ENCODE measurements around a stretch of chr1.

DNA sequence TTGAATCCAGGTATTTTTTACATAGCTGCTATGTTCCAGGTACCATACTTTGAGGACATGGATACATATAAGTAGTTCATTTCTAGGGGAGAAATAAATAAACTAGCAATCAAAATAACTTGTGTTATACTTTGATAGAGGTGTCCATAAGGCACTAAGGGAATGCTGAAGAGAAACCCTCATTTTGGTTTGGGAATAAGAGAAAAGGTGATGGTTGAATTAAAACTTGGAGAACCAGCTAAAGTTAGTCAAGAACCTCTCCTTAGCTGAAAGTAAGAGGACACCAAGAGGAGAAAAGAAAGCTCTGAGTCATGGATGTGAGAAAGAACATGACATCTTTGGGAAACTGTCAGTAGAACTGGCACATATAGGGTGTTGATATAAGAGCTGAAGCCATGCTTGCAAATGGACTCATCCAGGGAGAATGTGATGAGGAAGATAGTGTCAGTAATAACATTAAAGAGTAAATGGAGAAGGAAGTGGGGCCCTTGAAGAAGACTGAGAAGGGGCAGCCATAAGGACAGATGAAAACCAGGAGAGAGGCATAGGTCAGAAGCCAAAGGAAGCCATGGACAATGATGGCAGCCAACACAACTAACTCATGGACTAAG lies 54.3 kb downstream of the LRRC8C start:
- PRO-cap, result no peak

GRCh38 chr1:89752929-89753186 lies 68.0 kb upstream of the LRRC8D start:
- PRO-cap, result no peak

- PRO-cap, result no peak
Measured at GRCh38 chr1:89763298-89763960, 57.4 kb upstream of the LRRC8D start.

- PRO-cap, result no peak
Measured at GRCh38 chr1:89881175-89881786, 60.4 kb downstream of the LRRC8D start.

- PRO-cap, result no peak
Measured at GRCh38 chr1:89996346-89996867, 1.5 kb downstream of the ZNF326 start.

DNA sequence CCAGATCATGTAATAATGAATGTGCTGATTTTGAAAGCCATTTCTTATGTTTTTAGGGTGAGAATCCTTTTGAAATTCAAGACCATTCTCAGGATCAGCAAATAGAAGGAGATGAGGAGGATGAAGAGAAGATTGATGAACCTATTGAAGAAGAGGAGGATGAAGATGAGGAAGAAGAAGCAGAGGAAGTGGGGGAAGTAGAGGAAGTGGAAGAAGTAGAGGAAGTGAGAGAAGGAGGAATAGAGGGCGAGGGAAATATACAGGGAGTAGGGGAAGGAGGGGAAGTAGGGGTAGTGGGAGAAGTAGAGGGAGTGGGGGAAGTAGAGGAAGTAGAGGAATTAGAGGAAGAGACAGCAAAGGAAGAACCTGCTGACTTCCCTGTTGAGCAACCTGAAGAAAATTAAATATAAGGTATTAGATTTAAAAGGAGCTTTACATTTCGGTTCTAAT lies 32.4 kb downstream of the ZNF326 start:
- PRO-cap, result no peak

DNA sequence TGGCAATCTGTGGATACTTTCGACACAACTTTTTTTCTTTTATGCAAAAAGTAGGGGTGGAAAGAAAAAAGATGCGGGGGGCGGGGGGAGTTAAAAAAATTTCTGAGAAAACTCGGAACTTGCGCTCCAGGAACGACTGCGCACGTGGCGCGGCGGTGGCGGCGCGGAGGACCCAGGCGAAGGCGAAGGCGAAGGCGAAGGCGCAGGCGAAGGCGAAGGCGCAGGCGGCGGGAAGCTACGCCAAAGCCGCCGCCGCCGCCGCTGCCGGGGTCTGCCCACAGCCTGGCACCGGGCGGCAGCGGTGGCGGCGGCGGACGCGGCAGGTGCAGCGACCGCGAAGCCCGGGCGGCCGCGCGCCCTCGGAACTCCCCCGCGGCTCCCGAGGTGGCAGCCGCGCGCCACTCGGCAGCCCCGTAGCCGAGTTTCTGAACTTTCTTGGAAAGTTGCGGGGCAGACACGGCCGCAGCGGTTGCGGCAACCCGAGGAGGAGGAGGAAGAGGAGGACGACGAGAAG lies 306 bp upstream of the BARHL2 start:
- PRO-cap, result no peak

- PRO-cap, result no peak
Measured at GRCh38 chr1:90835511-90836641, 118.8 kb upstream of the BARHL2 start.

DNA sequence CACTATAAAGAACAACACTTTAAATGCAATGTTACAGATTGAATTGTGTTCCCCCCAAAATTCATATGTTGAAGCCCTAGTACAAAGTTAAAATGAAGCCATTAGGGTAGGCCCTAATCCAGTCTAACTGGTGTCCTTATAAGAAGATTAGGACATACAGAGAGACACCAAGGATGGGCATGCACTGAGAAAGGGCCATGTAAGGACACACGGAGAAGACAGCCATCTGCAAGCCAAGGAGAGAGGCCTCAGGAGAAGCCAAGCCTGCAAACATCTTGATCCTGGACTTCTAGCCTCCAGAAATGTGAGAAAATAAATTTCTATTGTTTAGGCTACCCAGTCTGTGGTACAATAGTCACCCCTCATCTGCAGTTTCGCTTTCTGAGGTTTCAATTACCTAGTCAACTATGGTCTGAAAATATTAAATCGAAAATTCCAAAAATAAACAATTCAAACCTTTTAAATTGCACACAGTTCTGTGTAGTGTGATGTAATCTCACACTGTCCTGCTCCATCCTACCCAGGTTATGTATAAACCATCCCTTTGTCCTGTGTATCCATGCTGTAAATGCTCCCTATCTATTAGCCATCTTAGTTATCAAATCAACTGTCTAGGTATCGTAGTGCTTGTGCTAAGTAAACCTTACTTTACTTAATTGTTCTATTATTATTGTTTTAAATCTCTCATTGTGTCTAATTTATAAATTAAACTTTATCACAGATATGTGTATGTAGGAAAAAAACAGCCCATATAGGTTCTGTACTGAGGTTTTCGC lies 52.6 kb downstream of the ZNF644 start:
- PRO-cap, result no peak

DNA sequence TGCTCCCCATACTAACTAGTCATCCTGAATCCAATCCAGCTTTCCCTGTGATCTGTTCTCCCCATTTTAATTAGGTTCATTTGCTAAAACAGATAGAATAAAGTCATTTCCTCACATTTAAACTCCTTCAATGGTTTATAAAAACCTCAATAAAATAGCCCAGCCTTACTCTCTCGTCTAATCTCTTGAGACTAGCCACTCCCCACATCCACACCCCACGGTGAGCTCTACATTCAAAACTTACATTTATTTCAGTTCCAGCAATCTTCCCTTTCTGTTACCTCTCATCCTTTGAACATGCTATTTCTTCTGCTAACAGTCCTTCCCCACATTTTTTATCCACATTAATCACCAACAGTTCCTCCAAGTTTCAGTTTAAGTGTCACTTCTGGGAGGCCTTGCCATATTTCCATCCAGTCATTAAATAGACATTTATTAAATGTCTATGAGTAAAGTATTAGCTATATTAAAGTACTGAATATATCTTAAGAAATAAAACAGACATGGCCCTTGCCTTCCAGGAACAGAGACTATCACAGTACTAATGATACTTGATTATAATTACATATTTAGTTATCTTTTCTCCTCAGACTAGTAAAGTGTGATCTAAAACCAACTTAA lies 47.0 kb downstream of the ZNF644 start:
- PRO-cap, result no peak

DNA sequence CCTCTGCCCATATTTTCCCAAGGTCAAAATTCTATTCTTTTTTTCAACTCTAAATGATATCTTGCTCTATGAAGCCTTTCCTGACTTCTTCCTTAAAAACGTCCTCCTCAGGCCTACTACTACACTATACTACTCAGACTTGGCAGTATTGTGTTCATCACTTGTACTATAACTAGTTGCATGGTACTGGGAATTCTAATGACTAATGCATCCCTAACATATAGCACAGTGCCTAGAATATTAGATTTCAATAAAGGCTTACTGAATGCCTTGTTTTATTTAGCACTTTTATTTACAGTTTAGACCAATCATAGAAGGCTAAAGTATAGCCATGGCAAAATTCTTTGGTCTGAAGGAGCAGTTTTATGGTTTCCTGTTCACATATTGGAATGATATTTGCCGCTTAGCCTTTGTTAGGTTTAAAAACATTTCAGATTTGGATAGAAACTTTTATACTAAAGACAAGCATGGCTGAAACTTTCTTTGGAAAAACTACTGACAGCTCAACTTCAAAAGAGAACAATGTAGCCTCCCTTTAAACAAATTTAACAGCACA lies 45.6 kb downstream of the ZNF644 start:
- PRO-cap, result no peak

GRCh38 chr1:91548897-91549516 lies 48.4 kb downstream of the CDC7 start:
- PRO-cap, result no peak

DNA sequence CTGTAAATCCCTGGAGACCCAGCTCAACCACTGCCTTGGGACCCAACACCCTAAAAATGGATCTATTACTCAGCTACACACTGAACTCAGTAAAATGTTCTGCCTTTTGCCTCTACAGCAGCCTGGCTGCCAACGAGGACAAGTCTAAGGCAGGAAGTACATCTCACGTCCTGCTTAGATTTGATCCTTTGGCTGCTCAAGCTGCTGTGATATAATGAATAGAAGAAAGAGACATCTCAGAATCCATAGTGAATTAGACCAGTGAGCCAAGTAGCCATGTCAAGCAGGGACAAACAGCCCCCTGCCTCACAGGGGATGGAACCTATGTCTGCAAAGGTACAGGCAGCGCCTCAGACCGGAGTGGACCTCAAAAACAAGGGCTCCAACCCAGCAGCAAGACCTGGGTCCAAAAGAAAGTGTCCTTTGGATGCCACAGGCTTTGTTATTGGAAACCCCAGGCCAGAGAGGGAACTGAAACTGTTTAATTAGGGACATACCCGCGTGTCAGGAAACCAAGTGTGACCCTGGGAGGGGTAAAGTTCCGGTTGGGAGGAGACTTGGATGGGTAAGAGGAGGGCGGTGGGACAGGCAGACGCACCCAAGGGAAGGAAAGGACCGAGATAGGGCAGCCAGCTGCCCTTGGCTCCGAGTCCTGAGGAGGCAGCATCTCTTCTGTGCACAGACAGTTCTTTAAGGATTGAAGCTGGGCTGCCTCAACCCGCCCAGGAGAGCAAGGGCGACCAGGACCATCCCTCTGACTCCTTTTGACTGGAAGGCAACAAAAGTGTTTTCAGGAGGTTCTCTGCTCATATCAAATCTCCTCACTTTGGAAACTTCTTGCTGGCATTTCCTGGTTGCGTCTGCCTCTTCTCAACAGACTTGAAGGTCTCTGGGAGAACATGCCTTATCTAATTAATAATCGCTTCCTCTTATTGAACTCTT lies 71.3 kb downstream of the CDC7 start:
- PRO-cap, result no peak

DNA sequence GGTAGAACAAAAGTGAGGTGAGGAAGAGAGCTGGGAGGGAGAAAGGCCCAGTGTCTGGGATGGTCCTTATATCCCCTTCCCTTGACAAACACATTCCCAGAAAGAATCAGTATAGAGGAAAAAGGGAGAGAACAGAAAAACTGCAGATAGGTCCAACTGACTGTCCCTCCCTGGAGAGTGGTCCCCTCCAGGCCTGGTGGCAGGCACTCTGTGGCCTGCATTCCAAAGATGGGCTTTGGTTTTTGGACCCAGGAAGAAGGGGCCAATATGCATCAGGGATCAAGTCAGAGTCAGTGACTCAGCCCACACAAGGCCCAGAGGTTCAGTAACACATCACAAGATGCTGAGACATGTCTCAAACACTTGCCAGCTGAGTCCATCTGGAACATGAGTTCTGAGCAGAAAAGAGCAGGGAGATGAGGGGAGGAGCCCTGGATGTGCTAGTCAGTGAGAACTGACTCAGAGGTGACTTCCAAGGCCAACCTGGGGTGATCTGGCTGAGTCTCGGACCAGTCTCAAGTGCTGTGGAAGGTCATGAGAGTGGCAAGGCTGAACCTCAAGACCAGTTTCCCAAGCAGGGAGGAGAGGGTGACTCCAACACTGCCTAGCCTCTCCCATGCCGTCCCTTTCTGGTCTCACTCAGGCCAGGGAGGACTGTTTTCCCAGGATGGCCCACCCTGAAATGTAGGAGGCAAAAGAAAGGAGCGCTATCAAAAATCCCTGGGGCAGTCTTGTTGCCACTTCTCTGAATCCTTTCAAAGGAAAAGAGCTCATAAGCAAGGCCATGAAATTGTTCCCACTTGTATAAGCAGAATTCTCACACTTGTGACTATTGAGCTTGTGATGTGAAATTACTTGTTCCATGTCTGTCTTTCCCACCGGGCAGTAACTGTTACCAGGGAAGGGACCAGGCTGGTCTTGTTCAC lies 150.2 kb downstream of the CDC7 start:
- PRO-cap, result no peak

- PRO-cap, result no peak
Measured at GRCh38 chr1:91689636-91690088, 189.0 kb downstream of the CDC7 start.

DNA sequence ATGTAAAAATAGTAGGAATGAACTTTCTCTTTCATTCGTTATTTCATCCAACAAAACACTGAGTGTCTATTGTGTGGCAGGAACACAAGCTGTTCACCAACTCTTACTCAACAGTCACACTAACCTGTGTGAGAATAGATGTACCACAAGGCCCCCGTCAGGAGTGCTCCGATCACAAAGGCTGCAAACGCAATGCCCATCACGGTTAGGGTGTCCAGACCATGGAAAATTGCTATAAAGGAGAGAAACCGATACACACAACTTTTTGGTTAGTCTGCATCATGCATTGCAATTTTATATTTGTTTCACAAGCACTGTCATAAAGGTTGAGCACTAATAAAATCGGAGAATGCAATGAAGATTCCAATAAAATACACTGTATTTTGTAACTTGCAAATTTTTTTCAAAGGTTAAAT lies 190.4 kb downstream of the TGFBR3 start:
- PRO-cap, result no peak

- PRO-cap, result no peak
Measured at GRCh38 chr1:91828496-91829279, 57.3 kb downstream of the TGFBR3 start.

DNA sequence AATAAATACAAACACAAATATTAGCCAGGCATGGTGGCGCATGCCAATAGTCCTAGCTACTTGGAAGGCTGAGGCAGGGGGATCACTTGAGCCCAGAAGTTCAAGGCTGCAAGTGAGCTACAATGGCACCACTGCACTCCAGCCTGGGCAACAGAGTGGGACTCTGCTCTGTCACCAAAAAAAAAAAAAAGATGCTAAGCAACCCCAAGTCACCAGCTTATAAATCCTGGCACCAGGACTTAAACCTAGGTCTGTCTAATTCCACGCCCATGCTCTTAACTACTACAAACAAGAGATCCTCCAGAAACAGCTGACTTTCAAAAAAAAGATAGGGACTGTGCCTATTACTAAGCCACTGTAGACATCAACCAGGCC lies 15.1 kb downstream of the TGFBR3 start:
- PRO-cap, result no peak

DNA sequence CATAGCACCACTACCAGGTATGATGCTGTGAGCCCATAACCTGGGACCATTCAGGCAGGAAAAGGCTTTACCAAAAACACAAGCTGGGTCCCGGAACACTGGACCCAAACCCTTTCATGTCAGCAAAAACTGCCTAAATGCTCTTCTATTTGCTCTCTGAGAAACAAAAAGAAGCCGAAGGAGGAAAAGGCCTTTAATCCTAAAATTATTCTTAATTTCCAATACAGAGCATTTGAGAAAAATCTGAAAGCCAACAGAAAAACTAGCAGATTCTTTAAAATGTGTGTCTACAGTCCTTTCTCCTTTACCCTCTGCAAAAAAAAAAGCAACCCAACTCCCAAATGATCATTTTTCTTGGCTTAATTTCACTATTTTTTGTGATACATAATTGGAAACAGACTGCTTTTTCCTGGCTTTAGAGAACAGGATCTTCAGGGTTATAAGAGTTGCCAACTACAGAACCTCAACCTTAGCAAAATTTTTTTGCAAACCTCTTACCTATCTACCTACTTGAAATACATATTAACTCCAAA lies 9.3 kb downstream of the TGFBR3 start:
- PRO-cap, result no peak

DNA sequence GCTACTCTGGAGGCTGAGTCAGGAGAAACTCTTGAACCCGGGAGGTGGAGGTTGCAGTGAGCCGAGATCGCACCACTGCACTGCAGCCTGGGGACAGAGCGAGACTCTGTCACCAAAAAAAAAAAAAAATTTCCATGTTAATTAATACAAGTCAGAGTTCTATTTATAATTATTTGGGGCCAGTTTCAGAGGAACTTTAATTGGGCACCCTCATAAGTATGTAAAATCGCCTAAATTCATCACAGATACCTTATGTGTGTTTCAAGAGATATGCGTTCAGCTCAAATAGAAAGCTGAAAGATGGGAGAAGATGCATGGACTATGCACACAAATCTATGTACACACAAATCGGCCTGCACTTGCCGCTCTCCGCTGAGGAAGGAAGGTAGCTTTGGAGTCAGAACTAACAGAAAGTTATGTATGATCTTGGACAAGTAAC lies 1.7 kb downstream of the TGFBR3 start:
- PRO-cap, result no peak